Melanocyte of skin (primary cell): ENCODE results near the gene MED27.

- CAGE, long polyA plus RNA, 2 experiments, result no peak in any of the 2 experiments
Measured at GRCh38 chr9:131394332-131395063, 612 bp downstream of the PRRC2B start.

GRCh38 chr9:131400254-131401118 lies 6.6 kb downstream of the PRRC2B start:
- CAGE, long polyA plus RNA, 2 experiments, result no peak in any of the 2 experiments

DNA sequence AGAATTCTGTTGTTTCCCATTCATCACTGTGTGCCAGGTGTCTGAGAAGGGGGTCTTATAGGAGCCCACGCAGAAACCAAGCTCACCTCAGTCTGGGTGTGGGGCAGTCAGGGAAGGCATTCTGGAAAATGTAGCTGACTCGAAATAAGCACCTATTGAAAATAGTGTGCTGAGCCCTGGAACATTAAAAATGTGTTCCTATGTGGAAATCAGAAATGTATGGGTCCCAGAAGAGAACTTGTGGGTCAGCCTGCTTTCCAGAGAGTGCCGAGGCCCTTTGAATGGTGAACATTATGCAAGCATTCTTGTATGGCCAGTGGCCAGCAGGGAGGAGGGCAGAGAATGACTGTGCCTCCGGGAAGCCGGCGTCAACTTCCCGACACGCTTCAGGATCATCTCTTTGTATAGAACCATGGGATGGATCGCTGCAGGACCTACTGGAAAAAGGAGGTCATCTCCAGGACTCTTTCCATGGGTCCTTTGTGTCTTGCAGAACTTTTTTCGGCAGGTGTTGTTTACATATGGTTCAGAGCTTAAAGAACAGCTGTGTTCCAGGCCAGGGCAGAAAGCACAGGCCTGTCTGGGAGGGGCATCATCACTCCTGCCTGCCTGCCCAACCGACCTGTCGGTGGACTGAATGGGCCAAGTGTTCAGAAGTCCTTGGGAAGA lies 8.8 kb downstream of the PRRC2B start:
- CAGE, long polyA plus RNA, 2 experiments, result no peak in any of the 2 experiments

DNA sequence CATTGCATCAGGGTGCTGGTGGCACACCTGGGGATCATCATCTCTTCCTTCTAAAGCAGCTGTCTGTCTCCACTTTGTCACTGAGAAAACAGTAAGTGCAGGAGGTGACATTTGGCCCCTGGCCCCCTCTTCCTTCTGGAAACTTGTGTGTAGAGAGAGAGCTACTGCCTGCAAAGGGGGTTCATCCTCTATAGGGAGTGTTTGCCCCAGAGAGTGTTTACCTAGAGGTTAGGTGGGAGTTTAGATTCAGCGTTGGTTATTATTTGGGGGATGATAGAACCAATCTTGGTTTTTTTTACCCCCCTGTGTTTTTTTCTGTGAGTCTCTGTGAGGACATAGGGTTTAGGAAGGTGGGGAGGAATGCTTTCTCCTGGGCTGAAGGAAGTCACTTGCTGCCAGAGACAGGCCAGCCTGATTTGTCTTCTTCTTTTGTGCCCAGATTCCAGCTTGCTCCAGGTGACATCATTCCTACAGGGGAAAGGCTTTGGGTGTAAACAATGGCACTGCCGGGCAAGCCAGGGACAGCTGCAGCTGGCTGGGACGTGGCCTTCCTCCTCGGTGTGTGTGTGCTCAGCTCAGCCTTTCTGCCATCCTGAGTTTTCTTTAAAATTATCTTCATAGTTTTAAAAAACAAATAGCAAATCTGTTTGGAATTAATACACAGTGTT lies 24.4 kb downstream of the PRRC2B start:
- CAGE, long polyA plus RNA, 2 experiments, result no peak in any of the 2 experiments

DNA sequence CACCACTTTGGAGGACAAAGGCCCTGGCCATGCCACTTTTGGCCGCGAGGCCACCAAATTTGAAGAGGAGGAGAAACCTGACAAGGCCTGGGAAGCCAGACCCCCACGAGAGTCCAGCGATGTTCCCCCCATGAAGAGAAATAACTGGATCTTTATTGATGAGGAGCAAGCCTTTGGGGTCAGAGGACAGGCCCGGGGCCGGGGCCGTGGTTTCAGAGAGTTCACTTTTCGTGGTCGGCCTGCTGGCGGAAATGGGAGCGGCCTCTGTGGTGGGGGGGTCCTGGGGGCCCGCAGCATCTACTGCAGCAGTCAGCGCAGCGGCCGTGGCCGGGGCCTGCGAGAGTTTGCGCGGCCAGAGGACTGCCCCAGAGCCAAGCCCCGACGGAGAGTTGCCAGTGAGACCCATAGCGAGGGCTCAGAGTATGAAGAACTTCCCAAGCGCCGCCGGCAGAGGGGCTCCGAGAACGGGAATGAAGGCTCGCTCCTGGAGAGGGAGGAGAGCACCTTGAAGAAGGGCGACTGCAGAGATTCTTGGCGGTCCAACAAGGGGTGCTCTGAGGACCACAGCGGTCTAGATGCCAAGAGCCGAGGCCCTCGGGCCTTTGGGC lies 27.5 kb upstream of the POMT1 start:
- CAGE, long polyA plus RNA, 2 experiments, result no peak in any of the 2 experiments

DNA sequence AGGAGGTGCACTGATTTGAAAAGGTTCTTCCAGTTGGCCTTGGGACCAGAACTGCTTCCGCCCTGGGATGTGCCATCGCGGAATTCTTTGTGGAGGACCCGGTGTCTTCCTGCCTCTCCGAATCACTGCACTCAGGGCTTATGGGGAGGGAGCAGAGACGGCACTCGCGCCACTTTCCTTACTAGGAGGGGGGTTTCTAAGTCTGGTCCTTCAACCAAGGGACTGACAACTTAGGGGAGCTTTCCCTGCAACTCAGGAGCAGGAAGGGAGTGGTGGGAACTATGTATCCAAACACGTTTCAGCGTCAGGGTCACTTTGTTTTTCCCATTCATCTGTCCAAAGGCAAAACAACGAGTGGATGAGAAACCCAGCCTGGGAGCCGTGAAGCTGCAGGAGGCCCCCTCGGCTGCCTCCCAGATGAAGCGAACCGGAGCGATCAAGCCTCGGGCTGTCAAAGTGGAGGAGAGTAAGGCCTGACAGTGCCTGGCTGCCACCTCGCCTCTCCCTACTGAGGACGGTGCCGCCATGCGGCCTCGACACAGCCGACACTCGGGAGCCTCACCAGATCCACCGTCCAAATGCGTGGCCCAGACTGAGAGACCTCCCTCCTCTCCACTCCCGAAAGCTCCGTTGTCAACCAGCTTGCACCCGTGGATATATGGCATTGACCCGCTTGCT lies 7.2 kb upstream of the POMT1 start:
- CAGE, long polyA plus RNA, 2 experiments, result no peak in any of the 2 experiments

GRCh38 chr9:131497646-131498684 lies 4.8 kb upstream of the POMT1 start:
- CAGE, long polyA plus RNA, 2 experiments, result no peak in any of the 2 experiments

- CAGE, long polyA plus RNA, 2 experiments, result no peak in any of the 2 experiments
Measured at GRCh38 chr9:131553752-131554258, 8.5 kb downstream of the PRRT1B start.

DNA sequence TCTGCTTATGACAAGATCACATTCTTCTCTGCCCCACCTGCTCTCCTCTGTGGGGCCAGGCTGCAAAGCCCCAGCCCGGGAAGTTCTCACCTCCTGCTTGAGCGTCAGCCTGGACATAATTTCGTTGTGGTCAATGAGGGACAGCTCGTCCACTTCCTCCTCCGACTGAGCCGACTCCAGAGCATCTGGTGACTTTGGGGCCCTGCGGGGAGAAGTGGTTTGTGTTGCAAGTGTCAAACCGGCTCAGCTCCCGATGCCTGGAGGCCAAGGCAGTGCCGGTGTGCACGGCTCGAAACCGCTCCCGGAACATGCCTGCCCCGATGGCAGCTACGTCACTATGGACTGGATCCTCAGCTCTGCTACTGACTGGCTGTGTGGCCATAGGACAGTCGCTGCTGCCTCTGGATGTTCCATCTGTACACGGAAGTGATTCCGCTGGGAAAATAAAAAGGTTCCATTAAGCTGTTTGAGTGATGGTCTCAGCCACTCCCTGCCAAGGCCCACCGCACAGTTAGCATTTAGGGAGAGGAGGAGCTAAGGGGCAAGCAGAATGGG lies 52.9 kb downstream of the PRRT1B start:
- CAGE, long polyA plus RNA, 2 experiments, result no peak in any of the 2 experiments

GRCh38 chr9:131644875-131645701 lies 94.8 kb downstream of the RAPGEF1 start:
- CAGE, long polyA plus RNA, 2 experiments, result no peak in any of the 2 experiments

GRCh38 chr9:131661898-131662322 lies 78.0 kb downstream of the RAPGEF1 start:
- CAGE, long polyA plus RNA, 2 experiments, result no peak in any of the 2 experiments

GRCh38 chr9:131673373-131674169 lies 66.3 kb downstream of the RAPGEF1 start:
- CAGE, long polyA plus RNA, 2 experiments, result no peak in any of the 2 experiments

DNA sequence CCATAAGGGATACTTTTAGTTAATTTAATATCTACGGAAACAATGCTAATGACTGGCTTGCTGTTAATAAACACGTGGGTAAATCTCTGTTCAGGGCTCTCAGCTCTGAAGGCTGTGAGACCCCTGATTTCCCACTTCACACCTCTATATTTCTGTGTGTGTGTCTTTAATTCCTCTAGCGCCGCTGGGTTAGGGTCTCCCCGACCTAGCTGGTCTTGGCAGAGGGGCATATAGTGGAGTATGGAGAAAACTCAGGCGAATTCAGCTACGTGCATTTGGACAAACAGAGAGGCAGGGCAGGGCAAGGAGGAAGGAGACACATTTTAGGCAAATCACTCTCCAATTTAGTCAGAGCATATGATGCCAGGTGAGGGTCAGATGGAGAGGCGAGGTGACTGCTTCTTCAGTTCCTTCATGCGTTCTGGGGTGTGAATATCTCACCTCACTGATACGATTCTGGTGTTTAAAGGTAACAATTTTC lies 54.2 kb downstream of the RAPGEF1 start:
- CAGE, long polyA plus RNA, 2 experiments, result no peak in any of the 2 experiments

DNA sequence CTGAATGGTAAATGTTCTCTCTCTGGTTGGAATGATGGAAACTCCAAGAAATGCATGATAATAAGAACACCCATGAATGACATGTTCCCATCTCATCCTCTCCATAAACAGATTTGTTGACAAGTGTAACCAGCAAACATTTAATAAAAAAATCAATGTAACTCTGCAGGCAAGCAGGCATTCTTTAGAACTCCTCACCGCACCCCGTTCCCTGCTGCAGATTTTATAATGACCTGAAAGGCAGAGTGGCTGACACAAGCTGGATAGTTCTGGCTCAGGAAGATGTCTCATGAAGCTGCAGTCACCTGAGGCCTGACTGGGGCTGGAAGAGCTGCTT lies 44.2 kb downstream of the RAPGEF1 start:
- CAGE, long polyA plus RNA, 2 experiments, result no peak in any of the 2 experiments

DNA sequence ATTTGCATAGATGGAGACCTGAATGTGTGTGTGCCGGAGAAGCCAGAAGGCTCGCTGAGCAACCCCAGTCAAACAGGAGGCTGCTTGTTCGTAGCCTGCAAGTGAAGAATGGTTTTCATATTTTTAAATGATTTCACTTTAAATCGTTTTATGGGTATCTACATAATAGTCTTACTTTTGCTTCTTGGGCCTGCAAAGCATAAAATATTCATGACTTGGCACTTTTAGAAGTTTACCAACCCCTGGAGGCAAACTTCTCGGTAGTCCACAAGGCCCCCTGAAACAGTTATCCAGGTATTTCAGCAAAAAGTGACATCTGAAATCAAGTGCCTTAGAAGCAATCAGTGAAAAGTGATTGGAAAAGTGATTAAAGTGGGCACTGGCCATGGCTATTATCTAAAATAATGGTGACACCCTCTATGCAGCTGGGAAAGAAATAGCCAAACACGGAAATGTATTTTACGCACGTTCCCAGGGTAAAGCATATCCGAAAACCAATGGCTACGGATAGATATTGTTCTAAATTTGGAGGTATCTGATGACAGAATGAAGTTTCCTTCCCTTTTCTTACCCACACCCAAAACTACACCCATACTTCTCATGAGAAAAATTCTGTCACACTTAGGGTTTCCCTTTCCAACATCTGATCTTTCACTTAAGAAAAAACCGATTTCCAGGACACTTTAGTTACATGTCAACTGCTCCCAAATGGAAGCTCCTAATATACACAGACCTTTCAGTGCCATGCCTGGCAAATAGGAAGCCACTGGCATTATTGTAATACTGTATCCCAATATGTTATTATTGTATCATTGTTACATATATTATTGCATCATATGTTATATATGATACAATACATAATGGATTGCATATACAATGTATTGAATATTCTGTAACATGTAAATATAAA lies 38.9 kb downstream of the RAPGEF1 start:
- CAGE, long polyA plus RNA, 2 experiments, result no peak in any of the 2 experiments

DNA sequence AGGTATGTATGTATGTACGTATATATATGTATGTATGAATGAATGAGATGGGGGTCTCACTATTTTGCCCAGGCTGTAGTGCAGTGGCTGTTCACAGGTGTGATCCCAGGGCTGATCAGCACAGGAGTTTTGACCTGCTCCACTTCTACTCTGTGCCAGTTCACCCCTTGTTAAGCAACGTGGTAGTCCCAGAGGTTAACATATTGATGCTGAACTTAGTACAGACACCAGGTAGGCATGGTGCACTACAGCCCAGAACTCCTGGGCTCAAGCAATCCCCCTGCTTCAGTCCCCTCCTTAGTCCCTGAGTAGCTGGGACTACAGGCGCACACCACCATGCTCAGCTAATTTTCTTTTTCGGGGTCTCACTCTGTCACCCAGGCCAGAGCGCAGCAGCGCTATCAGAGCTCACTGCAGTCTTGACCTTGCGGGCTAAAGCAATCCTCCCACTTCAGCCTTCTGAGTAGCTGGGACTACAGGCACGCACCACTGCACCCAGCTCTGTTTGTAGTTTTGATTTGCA lies 14.7 kb downstream of the RAPGEF1 start:
- CAGE, long polyA plus RNA, 2 experiments, result no peak in any of the 2 experiments

GRCh38 chr9:131728427-131728946 lies 11.4 kb downstream of the RAPGEF1 start:
- CAGE, long polyA plus RNA, 2 experiments, result no peak in any of the 2 experiments

DNA sequence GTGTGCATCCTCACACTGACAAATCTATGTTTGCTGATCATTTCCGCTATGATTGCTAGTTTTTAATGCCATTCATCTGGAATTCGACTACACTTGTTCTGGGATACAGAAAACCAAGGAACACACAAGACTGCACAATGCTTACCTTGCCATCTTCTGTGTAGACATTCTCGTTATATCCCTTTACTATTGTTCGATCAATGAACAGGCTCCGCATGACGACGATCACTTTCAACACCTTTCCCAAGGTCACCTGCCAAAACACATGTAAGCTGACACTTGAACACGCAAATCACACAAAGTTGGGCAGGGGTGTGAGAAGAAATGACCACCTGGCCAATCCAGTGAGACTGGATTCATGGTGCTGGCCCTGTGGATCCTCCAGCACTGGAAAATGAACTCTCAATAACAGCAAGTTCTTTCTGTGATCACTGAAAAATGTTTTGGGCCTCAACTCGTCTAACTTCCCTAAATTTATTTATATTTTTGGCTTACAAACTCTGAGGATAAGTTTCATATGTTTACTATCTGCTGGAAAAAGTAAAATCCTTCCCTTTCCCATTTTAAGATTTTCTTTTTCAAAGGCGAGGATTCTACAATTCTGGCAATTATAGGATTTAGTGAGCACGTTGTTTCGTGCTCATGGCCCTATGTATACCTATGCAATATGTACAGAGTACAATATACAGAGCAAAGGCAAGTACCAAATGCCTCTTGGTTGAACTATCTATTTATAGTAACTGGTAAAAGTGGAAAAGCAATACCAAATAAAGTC lies 154.1 kb upstream of the RAPGEF1 start:
- CAGE, long polyA plus RNA, 2 experiments, result no peak in any of the 2 experiments

DNA sequence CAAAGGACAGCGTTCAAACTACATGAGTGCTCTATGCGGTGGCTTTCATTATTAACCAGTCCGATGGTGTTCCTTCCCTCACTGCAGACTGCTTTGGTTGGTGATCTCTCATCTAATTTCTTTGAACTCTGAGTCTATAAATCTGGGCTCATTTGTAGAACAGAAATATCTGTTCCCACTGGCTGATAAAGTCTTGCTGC lies 82.0 kb downstream of the MED27 start:
- CAGE, long polyA plus RNA, 2 experiments, result no peak in any of the 2 experiments

GRCh38 chr9:132078852-132080279 lies at the start of gene MED27:
TSS of gene MED27 (minus strand) at chr9:132079867.
- CAGE, long polyA plus RNA, 2 experiments, result no peak in any of the 2 experiments